Measurements from ENCODE around the genes TRIM63 and ZNF593.

- RRBS: no CpG with 5 or more reads among the region's 5 CpGs
These were observed 14.7 kb downstream of the RUNX3 start for GRCh38 chr1:24915444-24915756.

- RRBS: 71% methylated on average over 1 of the region's 35 CpGs
These were observed 135.3 kb upstream of the RUNX3 start for GRCh38 chr1:25064822-25066287.

DNA sequence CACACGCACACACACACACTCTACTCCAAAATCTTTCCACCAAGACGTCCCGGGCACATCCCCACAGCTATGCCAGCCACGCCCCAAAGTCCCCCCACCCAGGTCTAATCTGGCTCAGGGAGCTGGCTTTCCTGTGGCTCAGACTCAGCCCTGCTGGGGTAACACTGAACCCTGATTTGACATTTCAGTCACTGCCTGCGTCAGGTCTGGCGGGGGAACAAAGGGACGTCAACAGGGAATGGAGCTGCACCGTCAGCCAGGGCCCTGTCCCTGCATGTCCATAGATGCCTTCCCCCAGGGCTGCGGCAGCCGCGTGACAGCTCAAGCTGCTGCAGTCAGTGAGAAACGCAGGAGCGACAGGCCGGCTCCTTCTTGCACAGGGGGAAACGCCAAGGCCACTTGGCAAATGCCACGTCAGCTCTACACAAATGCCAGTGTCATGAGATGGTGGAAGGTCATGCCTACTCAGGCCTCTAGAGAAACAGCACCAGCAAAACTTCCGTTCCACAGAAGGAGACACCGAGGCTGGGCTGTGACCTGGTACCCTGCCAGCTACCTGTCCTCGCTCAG lies 37.8 kb downstream of the SYF2 start:
- RRBS: no CpG with 5 or more reads among the region's 19 CpGs

DNA sequence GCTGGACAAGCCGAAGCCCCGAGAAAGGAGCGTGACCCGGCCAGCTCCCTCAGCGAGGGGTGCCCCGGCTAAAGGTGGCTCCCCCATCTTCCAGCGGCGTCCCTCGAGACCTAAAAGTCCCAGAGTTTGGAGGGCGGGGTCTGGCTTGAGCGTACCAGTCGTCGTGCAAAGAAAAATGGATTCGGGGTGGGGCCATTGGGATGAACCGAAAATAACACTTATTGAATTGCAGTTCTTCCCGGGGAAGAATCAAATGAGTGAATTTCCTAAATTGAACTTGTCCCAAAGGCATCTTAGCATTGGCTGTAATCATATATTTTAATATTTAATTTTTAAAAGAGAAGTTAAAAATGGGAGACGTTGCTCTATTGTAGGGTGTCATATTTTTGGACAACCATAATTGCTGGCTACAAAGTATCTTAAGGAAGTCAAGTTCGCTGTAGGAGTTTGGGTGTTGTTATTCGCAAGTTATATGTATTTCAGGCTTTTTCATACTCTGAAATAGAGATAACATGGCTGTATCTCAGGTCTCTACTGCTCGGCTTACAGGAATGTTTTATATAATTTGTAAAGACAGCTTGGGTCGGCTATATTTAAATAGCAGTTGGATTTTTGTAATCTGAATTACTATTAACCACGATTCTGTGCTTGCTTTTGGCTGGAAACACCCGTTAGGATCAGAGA lies 752 bp downstream of the TMEM50A start:
- RRBS: under 1% methylated on average over 4 of the region's 23 CpGs

DNA sequence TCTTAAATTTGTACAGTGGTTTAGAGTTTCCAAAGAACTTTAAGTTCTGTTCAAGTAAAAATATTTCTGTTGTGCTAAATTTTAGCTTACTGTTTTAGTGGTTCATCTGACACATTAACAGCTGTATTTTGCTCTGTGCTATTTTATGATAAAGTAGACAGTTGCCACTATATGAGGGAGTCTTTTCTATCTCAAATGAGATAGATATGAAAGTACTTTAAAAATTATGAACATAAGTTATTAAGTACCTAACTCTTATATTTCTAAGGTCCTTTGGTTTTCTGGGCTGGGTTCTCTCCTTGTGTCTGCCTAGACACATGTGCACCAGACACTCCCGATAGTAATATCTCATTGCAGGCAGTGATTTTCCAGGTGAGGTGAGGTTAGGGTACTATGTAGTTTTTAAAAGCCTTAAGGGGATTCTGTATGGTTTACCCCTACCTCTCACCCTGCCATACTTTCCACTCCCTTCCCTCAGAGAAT lies 3.8 kb downstream of the MACO1 start:
- RRBS: no CpG with 5 or more reads among the region's 1 CpG

- RRBS: no CpG with 5 or more reads among the region's 6 CpGs
These were observed 39.5 kb upstream of the LDLRAP1 start for GRCh38 chr1:25503734-25504464.

DNA sequence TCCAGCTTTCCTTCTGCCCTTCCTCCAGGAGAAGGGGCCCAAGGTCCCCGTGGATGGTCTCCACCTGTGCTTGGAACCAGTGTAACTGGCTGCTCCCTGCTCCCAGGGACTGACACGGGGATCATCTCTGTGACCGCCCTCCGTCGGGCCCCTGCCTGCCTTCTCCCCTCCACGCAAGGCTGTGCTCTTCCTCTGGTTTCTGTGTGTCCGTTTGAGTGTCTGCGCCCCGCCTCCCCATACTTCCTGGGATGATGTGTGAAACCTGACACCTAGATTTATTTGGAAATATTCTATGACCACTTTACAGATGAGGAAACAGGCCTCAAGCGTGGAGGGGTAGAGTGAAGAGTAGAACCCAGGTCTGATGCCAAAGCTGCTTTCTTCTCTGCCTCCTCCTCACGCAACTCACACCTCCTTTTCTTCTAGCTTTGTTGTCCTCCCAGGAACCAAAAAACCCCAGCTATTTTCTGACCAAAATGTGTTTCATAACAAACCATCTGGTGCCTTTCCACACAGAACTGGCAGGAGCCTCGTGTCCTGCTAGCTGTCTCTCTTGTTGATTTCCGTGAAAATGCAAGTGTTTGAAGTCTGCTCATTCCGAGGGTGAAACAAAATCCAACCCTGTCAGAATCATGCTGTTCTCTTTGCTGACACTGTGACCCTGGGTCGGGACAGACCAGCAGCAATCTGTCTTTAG lies 24.4 kb downstream of the LDLRAP1 start:
- RRBS: no CpG with 5 or more reads among the region's 15 CpGs

DNA sequence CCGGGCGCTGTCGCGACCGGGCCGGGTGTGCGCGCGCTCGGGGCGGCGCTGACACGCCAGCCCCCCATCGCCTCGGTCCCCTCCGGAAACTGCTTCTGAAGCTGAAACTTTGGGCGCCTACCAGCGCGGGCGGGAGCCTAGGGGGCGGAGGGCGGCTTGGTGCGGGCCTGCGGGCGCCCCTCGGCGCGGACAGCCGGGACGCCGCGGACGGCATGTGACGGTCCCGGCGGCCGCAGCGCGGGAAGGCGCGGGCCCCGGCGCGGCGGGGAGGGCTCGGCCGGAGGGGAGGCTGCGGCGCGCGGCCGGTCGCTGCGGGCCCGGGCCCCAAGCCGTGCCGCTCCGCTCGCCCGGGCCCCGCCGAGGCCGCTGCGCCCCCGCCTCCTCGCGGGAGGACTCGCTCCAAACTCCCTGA lies 641 bp downstream of the MAN1C1 start:
- RRBS: 1% methylated on average over 6 of the region's 68 CpGs

GRCh38 chr1:25619010-25619540 lies 2.5 kb downstream of the MAN1C1 start:
- RRBS: no CpG with 5 or more reads among the region's 9 CpGs

- RRBS: no CpG with 5 or more reads among the region's 5 CpGs
These were observed 45.5 kb downstream of the MAN1C1 start for GRCh38 chr1:25661979-25662543.

- RRBS: no CpG with 5 or more reads among the region's 13 CpGs
These were observed 25.1 kb upstream of the SELENON start for GRCh38 chr1:25774773-25775392.

DNA sequence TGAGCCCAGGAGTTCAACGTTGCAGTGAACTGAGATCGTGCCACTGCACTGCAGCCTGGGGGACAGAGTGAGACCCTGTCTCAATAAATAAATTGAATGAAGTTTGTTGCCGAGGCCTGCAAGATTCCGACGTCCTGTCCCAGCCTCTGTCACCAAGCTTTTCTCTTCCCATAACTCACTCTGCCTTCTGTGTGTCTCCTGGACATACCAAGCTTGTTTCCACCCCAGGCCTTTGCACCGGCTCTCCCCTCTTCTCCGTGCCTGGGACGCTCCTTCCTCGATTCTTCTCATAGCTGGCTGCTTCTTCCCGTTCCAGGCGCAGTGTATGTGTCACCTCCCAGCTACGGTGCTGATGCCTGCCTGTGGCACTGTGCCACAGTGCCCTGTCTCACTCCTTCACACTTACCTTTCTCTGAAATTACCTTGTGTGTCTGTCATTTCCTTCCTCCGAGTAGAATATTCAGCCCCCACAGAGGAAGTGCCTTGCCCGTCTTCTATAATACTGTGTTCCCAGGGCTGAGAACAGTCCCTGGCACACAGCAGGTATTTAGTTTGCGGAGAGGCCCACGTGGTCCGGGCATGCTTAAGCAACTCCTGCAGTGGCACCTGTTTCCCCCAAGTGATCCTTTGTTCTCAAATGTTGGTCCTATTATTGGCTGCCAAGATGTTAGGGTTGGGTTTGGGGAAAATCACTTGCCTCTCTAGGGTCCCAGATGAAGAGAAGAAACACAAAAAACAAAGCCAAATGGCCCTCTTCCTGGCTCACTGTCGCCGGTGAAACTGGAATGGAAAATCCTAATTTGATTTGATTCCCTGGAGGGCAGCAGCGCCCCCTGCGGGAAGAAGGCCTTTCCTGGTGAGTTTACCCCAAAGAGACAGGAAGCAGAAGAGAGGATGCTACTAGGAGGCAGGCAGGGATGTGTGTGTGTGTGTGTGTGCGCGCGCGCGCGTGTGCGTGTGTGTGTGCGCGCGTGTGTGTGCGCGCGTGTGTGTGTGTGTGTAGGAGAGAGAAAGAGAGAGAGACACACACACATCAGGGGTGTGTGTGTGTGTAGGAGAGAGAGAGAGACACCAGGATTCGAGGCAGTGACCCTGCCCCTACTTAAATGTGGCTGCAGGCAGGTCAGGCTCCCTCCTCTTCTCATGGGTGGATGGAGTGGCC lies 3.4 kb upstream of the SELENON start:
- RRBS: no CpG with 5 or more reads among the region's 35 CpGs

DNA sequence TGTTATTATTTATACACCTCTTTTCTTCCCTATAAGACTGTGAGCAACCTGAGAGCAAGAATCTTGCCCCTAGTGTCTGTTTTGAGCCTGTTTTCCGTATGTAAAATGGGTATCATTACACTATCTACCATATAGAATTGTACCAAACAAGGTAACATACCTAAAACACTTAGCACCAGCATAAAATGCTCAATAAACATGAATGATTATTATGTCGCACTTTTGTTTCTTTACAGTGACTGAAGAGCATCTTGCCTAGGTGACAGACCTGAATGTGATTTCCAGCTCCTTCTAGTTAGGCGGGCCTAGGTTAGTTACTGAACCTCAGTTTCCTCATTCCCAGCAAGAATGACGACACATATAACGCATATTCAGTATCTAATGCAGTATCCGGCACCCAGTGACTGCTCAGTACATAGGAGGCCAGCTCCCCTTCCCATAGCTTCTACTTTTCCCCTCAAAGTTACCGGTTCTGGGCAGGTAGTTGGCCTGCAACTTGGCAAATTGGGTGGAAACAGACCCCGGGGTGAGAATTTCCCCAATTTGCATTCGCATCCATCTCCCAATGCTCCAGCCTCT lies 823 bp downstream of the AUNIP start:
- RRBS: 3% methylated on average over 3 of the region's 9 CpGs

- RRBS: no CpG with 5 or more reads among the region's 17 CpGs
These were observed 2.3 kb upstream of the AUNIP start for GRCh38 chr1:25861167-25862257.

GRCh38 chr1:25923144-25923660 lies 17.0 kb upstream of the STMN1 start:
- RRBS: 2% methylated on average over 10 of the region's 20 CpGs

DNA sequence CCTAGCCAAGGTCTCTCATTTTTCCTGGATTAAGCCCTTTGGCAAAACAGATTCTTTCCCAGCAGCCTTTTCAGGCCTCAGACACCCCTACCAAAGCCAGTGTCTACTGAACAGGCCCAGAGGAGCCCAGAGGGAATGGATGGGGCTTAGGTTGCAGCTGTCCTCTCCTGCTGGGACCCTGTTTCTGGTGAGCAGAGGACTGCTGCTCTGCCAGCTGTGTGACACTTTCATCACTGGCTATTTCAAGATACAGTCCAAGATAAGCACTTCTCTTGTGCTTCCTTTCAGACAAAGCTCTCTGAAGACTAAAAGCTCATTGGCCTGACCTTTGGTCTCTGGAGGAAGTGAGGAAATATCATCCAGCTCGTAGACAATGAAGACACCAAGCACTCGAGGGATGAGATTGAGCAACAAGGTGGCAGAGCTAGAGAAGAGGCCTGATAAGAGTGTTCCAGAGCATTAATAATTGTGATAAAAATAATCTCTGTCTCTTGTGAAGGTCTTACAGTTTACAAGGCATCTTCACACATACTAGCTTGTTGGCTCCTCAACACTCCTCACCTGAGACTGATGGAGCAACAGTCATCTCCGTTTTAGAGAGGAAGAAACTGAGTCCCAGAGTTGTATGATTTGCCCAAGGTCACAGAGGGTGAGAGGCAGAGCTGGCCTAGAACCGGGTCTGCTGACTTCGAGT lies 829 bp downstream of the PAFAH2 start:
- RRBS: no CpG with 5 or more reads among the region's 5 CpGs

GRCh38 chr1:26060155-26060464 lies 7.3 kb downstream of the TRIM63 start:
- RRBS: 100% methylated on average over 1 of the region's 6 CpGs

DNA sequence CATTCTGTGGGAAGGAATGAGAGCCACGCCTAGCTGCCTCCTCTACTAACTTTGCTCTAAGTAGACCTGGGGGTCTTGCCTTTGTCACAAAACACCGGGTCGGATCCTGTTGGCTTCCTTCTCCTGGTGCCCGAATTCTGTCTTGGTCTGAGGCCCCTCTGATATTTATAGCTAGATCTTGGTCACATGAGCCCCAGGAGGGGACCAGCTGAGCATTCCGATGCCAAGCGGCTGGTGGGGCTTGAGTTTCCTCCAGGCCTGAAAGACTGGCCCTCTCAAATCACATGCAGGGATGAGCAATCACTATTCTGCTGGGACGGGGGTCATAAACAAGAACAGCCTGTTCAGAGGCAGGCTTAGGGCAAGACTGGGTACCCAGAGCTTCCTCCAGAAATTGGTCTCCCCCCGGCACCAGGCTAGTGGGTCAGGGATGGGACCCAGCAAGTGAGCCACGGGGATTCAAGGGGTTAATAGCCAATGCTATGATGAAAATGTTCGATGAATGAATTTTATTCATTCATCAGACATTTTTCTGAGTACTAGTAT lies at the start of gene TRIM63:
TSS of gene TRIM63 (minus strand) at position 139 of the 546 bp plus-strand sequence.
- RRBS: no CpG with 5 or more reads among the region's 10 CpGs

GRCh38 chr1:26169409-26170388 lies at the start of gene ZNF593:
TSS of gene ZNF593 (plus strand) at chr1:26169908.
- RRBS: 1% methylated on average over 9 of the region's 79 CpGs

- RRBS: no CpG with 5 or more reads among the region's 17 CpGs
These were observed 10.9 kb downstream of the SH3BGRL3 start for GRCh38 chr1:26290593-26291312.